Prostate gland (tissue), 2 donors: ENCODE measurements around the genes OVOL2 and RBBP9.

DNA sequence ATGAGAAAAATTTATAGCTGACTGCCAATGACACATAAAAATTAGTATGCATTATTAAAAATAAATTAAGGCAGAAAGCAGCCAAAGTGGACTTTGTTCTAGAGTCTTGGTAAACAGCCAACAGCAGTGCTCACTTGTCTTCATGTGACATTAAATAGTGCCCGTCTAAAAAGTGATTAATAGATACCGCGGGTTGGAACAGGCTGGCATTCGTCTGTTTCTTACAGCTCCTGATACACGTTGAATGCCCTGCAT, 374.8 kb upstream of the FLRT3 start:
- PRO-cap, result no peak
- RAMPAGE, long total RNA, 2 experiments, result no peak in any of the 2 experiments

DNA sequence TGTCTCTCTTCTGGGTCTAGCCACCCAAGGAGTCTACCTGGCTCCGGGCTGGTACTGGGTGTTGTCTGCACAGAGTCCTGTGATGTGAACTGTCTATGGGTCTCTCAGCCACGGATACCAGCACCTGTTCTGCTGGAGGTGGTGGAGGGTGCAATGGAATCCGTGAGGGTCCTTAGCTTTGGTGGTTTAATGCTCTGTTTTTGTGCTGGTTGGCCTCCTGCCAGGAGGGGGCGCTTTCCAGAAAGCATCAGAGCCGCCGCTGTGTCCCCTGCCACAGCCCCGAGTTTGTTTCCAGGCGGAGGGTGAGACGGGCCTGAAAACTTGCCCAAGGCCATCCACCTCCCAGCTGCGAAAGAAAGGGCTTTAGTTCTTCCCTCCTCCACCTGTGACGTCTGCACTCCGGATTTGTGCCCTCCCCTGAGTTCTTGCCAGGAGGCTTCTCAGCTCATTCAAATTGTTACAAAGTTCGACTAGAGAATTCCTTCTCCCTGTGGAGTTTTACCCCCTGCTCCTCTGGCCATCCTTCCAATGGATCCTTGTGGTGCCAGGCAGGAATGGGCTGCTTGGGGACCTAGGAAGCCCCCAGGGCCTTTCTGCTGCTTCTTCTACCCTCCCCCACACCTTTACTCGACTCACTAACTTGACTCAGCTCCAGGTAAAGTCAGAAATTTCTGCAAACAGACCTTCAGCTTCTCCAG, 873.8 kb downstream of the KIF16B start:
- PRO-cap, result no peak
- RAMPAGE, long total RNA, 2 experiments, result start-site peak on the plus strand in 1 of 2 experiments, centred at position 512 of the sequence, 63 reads per replicate

- PRO-cap, result no peak
- RAMPAGE, long total RNA, 2 experiments, result no peak in any of the 2 experiments
These were observed 372.1 kb downstream of the KIF16B start for GRCh38 chr20:16201166-16201536.

- PRO-cap, result unidirectional peak, minus-strand start at chr20:16452162
- RAMPAGE, long total RNA, 2 experiments, result no peak in any of the 2 experiments
These were observed 121.2 kb downstream of the KIF16B start for GRCh38 chr20:16451917-16452507.

DNA sequence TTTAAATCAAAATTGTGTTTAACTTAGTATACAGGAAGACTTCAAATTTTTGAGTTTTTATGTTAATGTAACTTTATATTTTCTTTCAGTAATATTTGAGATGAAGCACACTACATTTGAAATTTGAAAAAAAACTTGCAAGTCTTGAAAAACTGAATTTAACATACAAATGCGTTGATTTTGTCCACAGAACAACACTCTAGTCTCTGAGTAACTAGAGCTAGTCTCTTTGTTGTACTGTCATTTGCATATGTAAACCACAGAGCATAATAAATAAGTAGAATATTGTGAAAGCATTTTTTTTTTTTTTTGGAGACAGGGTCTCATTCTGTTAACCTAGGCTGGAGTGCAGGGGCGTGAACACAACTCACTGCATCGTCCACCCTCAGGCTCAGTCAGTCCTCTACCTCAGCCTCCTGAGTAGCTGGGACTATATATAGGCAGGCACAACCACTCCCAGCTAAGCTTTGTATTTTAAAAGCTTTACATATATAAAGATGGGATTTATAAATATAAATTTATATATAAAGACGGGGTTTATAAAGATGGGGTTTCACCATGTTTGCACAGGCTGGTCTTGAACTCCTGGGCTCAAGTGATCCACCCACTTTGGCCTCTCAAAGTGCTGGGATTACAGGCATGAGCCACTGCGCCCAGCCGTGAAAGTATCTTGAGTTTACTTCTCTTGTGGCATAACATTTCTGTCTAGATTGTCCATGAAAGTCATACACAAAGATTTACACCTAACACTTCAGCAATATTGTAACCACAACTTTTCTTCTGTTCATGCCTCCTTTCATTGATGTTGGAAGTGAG, 5.5 kb downstream of the DSTN start:
- PRO-cap, result no peak
- RAMPAGE, long total RNA, 2 experiments, result no peak in any of the 2 experiments

DNA sequence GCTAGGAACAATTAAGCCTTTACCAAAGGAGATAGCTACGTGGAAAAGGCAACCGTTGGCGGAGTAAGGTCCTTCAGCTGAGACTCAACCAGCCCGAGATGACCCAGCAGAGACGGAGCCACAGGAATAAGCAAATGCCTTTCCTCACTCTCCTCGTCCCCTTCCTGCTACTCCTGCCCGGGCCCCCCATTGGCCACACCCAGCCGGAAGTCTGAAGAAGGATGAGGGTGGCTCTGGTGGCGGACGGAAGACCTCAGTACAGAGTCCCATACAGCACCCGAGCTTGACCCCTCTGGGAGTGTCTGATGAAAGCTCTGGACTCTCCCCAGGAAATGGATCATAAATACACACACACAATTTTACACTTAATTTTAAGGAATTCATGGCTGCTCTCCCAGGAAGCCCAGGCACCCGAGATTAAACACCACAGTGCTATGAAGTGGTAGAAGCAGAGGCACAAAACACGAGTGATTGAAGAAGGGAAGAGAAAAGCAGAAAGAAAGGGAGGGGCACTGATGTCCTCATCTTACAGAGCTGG, 125.5 kb downstream of the BANF2 start:
- PRO-cap, result no peak
- RAMPAGE, long total RNA, 2 experiments, result no peak in any of the 2 experiments

DNA sequence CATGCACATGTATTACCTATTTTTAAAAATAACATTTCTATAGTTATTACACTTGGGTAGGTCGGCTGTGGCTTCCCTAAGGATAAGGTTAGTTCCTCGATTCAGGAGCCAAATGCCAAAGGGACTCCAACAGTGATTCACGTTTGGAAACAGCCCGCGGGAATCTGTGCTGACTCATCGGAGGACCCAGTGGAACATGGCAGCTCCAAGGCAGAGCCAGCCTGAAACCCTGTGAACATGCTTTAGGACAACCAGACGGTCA, 133.4 kb downstream of the SNX5 start:
- PRO-cap, result no peak
- RAMPAGE, long total RNA, 2 experiments, result no peak in any of the 2 experiments

DNA sequence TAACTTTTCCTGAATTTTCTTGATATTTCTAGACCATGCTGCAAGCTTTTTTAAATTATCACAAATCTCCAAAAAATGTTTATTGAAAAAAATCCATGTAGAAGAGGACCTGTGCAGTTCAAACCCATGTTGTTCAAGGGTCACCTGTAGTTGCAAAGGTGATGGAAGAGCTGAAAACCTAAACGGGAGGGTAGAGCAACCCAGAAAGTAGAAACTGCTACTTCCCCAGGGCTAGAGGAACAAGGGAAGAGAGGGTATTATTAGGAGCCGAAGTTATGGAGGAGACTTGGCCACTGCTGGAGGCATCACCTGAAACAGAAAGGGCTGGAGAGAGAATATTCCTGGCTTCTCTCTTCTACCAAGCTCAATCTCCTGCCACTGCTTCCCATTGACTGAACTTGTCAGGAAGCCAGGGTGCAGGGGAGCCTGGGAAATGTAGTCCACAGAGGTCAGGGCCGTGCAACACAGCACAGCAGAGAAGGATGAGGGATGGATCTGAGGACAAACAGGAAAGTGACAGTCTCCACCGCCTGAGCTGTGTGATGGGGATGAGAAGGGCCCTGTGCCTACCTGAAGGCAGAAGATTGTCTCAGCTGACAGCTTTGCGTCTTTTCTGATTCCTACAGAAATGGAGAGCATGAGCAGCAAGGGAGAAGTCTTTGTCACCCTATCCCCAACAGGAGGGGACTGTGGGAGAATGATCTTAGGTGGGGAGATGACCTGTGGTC, 114.4 kb downstream of the SNX5 start:
- PRO-cap, result no peak
- RAMPAGE, long total RNA, 2 experiments, result no peak in any of the 2 experiments

- PRO-cap, result bidirectional peak, plus-strand start at chr20:17928783, minus-strand start at chr20:17928723
- RAMPAGE, long total RNA, 2 experiments, result no peak in any of the 2 experiments
These were observed 39.9 kb downstream of the SNX5 start for GRCh38 chr20:17928400-17929475.

DNA sequence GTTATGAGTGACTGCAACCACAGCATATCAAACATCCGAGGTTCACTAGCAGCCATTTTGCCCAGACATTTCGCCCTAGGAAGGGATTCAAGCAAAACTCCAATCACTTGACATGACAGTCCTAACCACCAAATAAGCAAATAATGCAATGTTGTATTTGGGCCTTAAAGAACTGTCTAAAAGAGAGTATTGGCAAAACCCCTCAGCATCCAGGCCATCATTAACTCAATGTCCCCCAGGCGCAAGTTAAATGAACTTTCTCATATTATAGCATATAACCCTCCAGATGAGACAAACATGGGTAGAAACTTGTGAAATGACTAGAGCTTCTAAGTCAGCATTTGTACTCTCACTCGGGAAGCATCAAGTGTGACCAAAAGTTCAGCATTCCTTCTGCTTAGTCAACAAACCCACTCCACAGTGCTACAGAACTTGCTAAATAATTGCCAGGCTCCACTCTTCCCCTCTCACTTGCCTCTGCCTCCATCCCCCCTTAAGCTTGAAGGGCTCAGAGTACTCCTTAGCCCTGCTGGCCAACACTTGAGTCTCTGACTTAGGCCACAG, 9.1 kb downstream of the SNX5 start:
- PRO-cap, result no peak
- RAMPAGE, long total RNA, 2 experiments, result no peak in any of the 2 experiments

- PRO-cap, result bidirectional peak, plus-strand start at chr20:18057972, minus-strand start at chr20:18057885
- RAMPAGE, long total RNA, 2 experiments, result no peak in any of the 2 experiments
These were observed at the start of gene OVOL2 for GRCh38 chr20:18057403-18058321. Gene OVOL2, minus strand, starts transcription at chr20:18057916.

DNA sequence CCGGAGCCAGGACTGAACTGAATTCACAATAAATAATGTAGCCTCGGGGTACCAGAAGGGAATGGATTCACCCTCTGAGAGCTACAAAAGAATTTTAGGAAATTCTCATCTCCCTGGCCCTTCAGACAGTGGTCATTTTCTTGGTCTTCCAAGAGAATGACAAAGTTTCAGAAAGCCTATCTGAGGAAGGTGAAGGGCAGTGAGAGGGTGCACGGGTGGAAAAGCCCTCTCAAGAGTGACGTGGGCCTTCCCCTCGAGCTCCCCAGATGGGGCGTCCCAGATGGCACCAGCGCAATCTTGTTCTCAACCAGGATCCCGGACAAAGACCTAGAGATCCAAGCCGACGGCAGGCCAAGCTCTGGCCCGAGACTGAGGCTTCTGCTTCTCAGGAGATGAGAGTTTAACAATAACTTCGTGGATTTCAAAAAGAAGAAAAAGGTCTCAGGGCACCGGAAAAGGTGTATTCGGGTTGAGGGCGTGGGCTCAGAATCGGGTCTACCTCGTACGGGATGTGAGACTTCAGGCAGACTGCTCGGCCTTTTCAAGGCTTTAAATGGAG, 797 bp upstream of the ZNF133 start:
- PRO-cap, result no peak
- RAMPAGE, long total RNA, 2 experiments, result no peak in any of the 2 experiments

GRCh38 chr20:18496520-18497614, at the start of gene RBBP9:
Gene RBBP9, minus strand, starts transcription at chr20:18497225.
- PRO-cap, result unidirectional peak, minus-strand start at chr20:18497225
- RAMPAGE, long total RNA, 2 experiments, result start-site peak on the minus strand in 2 of 2 experiments, at chr20:18497173-18497256 at its widest, 178 to 189 reads per replicate

DNA sequence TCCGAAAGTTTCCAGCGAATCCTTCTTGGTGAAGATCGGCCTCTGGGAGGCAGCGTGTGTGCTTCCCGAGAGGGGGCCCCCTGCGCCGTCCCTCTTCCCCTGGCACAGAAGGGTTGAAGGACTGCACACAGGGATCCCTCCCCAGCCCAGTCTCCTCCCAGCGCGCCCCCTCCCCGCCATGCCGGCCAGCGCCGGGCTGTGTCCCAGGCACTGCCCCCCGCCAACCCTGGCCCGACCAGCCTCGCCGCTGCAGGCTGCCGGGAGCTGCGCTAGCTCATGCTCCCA, 522 bp upstream of the SLC24A3 start:
- PRO-cap, result no peak
- RAMPAGE, long total RNA, 2 experiments, result no peak in any of the 2 experiments

DNA sequence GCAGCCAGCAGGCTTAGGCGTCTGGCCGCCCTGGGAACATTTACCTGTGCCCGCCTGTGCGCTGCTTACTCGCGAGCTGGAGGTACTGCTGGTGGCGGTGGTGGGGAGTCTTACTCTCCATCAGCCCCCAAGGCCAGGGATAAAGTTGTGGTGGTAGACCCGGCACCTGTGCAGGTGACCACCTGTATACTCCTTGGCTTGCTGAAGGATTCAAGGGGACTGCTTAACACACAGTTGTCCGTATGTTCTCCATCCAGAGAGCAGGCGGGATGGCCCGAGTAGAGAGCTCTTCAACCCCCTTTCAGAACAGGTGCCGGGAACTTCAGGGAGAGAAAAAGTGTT, 714 bp downstream of the SLC24A3 start:
- PRO-cap, result no peak
- RAMPAGE, long total RNA, 2 experiments, result no peak in any of the 2 experiments

GRCh38 chr20:19417579-19418306, 205.3 kb downstream of the SLC24A3 start:
- PRO-cap, result no peak
- RAMPAGE, long total RNA, 2 experiments, result no peak in any of the 2 experiments

DNA sequence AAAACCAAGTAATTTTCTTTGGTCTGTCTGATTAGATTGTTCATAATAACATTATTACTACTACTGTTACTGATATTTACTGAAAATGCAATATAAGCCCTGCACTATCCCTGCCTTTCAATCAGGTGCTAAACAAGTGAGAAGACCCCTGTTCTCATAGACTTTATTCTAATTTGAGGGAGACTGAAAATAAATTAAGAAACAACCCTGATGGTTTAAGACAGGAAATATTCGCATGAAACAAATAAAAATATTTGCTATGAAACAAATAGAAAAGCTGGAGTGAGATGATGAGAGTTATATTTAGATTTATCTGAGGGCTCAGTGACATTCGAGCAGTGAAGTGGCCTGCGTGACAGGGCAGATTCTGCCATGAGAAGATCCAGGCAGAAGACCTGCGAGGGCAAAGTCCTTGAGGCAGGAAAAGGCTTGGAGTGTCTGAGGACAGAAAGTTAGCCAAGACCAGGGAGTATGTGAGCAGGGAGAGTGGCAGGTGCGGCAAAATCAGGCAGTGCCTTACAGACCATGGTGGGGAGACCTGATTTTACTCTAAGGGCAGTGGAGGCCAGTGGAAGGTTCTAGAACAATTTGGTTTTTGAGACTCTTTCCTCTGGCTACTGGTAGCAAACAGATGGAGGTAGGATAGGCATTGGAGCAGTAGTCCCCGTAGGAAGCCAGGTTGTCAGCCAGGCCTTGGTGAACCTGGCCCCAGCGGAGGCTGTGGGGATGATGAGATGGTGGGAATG, 67.0 kb upstream of the RIN2 start:
- PRO-cap, result no peak
- RAMPAGE, long total RNA, 2 experiments, result no peak in any of the 2 experiments

DNA sequence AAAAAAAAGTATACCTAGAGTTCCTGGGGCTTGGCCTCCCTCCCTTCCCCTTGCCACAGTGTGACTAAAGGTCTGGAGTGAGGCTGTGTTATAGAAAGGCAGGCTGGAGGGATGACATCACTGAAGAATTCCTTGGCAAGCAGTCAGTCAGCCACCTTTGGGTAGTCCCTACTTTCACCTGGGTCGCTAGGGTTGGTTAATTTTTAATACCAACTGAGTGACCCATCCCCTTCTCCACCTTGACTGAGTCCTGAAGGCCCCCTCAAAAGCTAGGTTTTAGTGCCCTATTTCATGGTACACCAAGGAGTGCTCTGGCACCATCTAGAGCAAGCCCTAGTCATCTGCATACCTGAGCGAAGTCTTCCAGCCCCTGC, 44.4 kb downstream of the RIN2 start:
- PRO-cap, result no peak
- RAMPAGE, long total RNA, 2 experiments, result no peak in any of the 2 experiments

DNA sequence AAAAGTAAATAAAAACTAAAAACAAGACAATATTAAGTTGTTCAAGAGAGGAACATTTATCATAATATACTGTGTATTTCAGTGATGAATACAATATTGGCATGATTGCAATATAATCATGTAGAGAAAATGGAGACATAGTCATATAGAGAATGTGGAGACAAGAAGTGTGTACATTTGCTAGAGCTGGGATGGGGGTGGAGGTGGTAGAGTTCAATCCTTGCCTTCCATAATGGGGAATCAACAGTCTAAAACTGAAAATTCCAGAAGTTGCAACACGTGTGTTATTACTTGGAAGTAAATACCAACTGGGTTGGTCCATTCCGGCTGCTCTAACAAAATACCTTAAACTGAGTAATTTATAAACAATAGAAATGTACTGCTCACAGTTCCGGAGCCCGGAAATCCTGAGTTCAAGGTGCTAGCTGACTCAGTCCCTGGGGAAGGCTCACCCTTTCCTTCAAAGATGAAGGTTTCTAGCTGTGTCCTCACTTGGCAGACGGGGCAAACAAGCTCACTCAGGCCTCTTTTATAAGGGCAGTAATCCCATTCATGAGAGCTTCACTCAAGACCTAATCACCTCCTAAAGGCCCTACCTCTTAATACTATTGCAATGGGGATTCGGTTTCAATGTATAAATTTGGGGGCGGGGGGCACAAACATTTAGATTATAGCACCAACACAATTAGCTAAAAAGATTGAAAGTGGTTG, 59.0 kb downstream of the RIN2 start:
- PRO-cap, result no peak
- RAMPAGE, long total RNA, 2 experiments, result no peak in any of the 2 experiments

GRCh38 chr20:19887883-19888770, 129.0 kb upstream of the NAA20 start:
- PRO-cap, result no peak
- RAMPAGE, long total RNA, 2 experiments, result no peak in any of the 2 experiments